B cell (primary cell): ENCODE results near the genes RIOK2 and FAM174A.

DNA sequence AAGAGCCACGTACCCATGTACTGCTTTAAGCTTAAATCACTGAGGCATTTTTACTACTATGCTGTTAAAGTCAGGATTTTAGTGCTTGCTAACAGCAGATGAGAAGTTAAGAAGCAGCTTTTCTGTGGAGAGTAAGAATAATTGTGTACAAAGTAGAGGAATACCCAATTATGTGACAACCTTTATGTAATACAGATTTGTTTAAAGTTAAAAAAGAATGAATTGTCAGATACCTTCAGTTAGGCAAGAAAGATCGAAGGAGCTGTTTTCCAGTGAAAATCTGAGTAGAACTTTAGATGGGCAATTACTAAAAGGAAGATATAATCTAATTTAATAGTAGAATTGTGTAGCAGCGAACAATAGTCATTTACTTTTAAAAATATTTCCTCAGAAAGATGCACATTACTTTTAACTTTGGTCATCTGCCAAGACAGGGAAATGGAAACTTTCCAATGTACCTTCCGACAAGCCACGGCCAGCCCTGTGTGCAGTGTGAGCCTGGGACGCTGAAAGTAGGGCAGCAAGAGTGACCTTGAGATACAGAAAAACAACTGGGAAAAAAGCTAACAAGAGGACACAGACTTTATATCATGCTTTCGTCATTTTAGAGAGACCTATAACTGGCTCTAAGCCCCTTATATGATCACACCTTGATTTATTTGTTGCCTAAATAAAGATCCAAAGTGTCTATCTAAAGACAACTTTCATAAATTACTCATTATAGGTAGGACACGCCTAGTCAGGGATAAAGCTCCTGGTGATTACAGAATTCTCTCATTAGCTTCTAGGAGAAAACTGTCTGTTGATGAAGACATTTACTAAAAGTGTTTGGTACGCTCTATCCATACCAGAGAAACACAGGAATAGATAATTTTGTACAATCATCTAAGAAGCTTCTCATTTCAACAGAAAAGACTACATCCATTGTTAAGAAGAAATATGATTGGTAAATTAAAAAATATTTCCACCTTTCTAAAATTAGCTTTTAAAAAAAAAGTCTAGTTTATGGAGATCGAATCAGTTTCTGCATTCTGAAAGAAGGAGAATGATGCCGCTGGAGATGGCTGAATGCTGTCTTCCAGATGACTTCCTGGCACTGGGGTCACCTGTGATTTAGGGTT, 40.2 kb downstream of the RHOBTB3 start:
- PRO-cap, result no peak
- CAGE, long polyA plus RNA, result no peak

DNA sequence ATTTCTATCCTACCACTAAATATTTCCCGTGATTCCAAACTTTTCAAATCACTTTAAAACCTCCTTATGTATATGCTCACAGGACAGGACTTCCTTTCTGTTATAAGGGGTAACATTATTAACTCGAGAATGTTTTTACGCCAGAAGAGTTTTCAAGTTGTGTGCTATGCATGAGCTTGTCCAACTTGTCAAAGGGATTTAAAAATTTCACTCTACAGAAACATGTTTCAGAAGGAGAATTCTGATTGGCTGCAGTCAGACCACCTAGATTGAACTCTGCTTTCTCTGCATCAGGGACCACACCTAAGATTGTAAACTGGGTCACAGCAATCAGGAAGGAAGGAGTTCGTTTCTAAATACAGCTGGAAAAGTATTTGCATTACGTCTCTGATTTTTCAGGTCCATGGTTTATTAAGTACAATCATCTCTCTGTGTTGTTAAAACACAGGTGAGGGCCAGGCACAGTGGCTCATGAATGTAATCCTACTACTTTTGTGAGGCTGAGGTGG, 5.8 kb downstream of the GLRX start:
- PRO-cap, result no peak
- CAGE, long polyA plus RNA, result no peak

- PRO-cap, result no peak
- CAGE, long polyA plus RNA, result no peak
Measured at GRCh38 chr5:95827038-95827755, 4.7 kb upstream of the GLRX start.

- PRO-cap, result no peak
- CAGE, long polyA plus RNA, result no peak
Measured at GRCh38 chr5:95861892-95862230, 39.3 kb upstream of the GLRX start.

DNA sequence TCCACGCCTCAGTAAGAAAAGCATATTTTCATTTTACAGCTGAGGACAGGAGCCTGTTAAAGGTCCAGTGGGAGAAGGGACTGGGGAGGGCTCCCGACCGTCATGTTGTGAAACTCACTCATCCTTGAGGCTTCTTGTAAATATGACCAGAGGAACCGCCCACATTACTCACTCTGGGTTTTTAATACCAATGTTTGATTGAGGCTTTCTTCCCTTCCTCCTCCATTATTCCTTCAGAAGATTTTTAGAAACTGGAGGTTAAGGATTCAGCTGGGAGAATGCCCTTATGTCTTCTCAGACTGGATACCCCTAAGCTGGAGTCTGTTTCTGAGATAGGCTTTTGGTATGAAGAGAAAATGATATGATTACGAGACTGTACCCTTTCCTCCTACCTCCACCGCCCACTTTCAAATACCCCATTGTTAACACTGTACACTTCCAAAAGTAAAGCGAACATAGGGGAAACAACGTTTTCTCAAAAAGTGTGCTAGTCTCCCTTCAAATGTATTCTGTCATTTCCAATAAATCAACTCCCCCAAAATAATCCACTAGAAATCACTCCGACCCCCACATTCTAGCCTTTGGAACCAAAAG, 61.6 kb upstream of the GLRX start:
- PRO-cap, result no peak
- CAGE, long polyA plus RNA, result no peak

DNA sequence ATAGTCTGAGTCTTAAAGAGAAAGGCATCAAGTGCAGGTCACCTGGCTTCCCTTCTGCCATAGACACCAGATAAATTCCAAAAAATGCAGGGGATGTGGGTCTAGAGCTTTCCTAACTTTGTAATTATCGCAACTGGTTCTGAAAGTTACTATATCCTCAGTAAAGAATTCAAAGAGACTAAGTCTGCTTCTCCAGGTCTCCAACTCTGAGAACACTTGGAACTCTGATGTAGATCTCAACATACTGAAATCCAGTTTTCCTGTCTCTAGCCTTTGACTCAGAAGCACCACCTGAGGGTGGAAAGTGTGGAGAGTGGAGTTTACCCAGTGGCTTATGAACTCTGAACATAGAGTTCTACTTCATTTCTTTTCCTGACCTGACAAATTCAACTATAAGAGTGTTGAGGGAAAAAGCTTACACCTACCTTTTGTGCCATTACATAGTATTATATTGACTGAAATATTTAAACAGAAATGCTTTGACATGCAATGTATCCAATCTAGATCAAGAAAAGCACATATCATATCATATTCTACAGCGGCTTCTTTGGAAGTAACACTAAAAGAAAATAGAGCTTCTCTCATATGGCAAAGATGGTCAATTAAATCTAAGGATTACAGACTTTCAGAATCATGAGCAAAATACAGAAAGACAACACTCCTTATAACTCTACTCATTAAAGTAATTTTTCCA, 64.9 kb downstream of the ELL2 start:
- PRO-cap, result no peak
- CAGE, long polyA plus RNA, result no peak

GRCh38 chr5:95939523-95940177, 22.0 kb downstream of the ELL2 start:
- PRO-cap, result no peak
- CAGE, long polyA plus RNA, result no peak

GRCh38 chr5:95958297-95958756, 3.3 kb downstream of the ELL2 start:
- PRO-cap, result no peak
- CAGE, long polyA plus RNA, result no peak

DNA sequence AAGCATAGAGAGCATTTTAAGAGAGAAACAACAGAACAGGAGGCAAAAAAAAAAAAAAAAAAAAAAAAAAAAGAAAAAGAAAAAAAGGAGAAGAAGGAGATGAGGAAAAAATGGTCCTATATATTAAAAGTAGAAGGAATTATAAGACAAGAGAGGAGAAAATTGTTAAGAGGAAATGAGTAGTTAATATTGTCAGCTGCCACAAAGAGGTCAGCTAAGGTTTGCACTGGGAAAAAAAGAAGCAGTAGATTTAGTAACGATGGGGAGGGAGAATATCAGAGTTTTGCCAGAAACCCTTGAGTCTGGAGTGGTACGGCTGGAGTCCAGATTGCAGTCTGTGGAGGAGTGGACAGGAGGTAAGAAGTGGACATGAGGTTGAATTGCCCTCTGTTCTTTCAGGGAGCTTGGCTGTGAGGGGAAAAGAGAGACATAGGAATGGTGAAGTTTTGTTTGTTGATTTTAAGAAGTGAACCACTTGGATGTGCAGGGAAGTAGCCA, 88.2 kb upstream of the ELL2 start:
- PRO-cap, result no peak
- CAGE, long polyA plus RNA, result no peak

- PRO-cap, result no peak
- CAGE, long polyA plus RNA, result no peak
Measured at GRCh38 chr5:96113483-96113920, 151.9 kb upstream of the ELL2 start.

DNA sequence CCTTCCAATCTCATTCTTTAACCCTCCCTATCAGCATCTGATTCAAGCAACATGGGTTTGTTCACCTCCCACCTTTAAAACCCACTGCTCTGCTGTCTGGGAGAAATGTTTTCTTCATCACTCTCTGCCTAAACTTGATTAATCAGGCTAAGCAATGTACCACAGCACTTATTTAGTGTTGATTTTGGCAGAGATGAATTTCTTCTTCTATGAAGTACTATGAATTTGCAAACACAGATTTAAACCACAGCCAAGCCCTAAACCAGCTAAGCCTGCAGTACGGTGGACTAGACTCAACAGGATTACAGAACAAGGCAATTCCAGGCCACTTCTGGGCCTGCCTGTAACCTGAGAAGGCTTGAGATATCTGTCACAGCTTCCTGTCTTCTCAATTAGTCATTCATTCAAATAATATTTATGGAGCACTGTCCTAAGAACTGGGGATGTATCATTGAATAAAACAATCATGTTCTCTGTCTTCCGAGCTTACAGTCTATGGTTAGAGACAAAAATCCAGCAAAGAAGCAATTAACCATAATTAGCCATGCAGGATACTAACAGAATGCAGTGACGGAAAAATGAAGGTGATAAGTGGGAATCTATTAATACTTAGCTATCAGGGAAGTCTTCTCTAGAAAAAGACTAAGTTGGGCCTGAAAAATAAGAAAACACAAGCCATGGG, 32.4 kb upstream of the CAST start:
- PRO-cap, result no peak
- CAGE, long polyA plus RNA, result no peak

- PRO-cap, result no peak
- CAGE, long polyA plus RNA, result no peak
Measured at GRCh38 chr5:96660330-96660863, 1.8 kb upstream of the CAST start.

- PRO-cap, result no peak
- CAGE, long polyA plus RNA, result no peak
Measured at GRCh38 chr5:96806968-96807190, 866 bp downstream of the ERAP1 start.

GRCh38 chr5:96885632-96886481, 9.6 kb downstream of the ERAP2 start:
- PRO-cap, result unidirectional peak, minus-strand start at chr5:96885912
- CAGE, long polyA plus RNA, result no peak

DNA sequence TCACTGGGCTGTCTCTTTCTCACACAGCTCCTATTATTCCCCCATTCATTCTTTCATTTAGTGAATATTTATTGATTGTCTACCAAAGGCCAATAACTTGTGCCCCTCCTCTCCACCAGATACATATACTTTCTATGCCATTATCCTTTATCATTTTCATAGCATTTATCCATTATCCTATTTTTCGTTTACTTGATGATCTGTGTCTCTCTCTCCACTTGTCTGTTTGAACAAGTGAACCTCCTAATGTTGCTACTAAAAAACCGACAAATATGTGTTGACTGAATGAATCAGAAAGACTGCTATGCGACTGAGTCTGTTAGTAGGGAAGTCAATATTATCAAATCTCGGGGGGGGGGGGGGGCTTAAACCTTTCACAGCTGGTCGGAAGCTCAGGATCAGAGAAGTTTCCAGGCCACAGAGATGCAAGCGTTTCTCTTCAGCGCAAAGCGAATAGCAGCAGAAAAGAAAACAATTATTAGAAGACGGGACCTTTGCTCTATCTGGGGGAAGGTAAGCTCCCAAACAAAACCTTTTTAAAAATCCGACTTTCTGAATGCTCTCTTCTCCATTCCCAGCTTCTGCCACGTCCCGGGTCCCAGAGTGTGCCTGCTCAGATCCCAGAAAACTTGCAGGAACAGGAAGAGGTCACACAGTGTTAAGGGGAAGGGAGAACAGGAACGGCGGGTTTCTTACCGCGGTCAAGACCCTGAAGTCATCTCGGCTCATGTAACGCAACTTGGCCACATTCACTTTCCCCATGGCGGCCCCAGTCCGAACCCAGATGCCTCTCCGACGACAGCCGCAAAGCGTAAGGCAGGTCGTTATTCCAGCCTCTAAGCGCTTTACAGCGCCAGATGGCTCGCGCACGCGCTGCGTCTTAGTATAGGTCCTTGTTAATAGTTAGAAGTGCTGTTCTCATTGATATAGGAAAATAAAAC, at the start of gene RIOK2:
Gene RIOK2, minus strand, starts transcription at position 818 of the 941 bp plus-strand sequence.
- PRO-cap, result bidirectional peak, plus-strand start outside the sequence, minus-strand start at position 813 of the sequence
- CAGE, long polyA plus RNA, result no peak

- PRO-cap, result no peak
- CAGE, long polyA plus RNA, result no peak
Measured at GRCh38 chr5:98109360-98109980, 664.0 kb upstream of the RGMB start.

DNA sequence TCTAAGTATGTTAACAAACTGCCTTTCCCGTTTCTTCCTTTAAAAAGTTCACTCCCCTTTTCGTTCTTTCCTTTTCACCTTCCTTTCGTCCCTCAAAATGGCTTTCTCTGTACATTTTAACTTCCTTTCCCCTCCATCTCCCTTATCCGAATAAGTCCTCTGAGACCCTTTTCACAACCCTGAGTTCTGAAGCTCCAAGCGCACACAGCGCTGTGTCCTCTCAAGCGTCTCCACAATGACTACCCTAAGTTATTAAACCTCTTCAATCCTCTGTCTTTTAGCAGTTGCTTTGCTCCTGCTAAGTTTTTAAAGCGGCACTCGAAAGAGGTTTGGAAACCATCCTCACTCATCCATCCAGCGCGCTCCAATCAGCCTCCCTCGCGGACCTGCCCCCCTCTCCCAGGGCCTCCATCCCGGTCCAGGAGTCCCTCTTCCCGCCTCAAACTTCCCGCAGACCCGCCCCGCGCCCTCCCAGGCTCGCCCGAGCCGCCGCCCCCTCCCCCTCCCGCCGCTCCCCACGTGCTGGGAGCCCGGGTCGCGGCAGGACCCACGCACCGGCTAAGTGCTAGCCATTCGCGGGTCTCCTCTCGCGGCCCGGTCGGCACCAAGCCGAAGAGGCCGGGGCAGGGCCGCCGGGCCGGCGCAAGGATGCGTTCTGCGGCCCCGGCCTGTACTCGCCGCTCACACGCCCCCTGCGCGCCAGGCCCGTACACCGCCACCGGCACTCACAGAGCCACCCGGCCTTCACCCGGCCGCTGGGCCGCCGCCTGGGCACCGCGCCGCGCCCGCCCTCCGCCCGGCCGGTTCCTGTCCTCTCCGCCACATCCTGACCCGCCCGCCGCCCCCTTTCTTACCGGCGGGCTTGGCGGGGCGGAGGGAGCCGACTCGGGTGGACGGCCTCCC, 871 bp downstream of the CHD1 start:
- PRO-cap, result bidirectional peak, plus-strand start at position 572 of the sequence, minus-strand start at position 243 of the sequence; bidirectional peak, plus-strand start at position 853 of the sequence, minus-strand start at position 852 of the sequence
- CAGE, long polyA plus RNA, result no peak

GRCh38 chr5:98933106-98934330, 4.7 kb upstream of the CHD1 start:
- PRO-cap, result bidirectional peak, plus-strand start at chr5:98933595, minus-strand start at chr5:98933495
- CAGE, long polyA plus RNA, result no peak

DNA sequence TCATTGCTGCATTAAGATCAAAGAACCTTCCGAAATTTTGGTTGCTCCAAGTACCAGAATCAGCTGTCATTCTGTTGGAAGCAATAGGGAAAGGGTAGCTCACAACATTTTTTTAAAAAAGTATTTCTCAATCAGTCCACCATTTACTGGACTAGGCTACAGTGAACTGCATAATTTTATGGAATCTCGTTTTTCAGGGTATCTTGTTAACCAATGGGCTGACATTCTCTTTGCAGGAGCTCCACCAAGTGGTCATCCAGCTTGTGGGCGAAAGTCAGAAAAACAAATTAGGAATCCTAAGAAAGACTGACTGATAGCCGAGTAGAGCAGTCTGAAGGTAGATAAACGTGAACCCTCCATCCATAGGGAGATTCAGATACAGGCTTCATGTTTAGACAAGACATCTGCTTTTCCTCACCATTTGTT, 103.6 kb upstream of the CHD1 start:
- PRO-cap, result no peak
- CAGE, long polyA plus RNA, result no peak

DNA sequence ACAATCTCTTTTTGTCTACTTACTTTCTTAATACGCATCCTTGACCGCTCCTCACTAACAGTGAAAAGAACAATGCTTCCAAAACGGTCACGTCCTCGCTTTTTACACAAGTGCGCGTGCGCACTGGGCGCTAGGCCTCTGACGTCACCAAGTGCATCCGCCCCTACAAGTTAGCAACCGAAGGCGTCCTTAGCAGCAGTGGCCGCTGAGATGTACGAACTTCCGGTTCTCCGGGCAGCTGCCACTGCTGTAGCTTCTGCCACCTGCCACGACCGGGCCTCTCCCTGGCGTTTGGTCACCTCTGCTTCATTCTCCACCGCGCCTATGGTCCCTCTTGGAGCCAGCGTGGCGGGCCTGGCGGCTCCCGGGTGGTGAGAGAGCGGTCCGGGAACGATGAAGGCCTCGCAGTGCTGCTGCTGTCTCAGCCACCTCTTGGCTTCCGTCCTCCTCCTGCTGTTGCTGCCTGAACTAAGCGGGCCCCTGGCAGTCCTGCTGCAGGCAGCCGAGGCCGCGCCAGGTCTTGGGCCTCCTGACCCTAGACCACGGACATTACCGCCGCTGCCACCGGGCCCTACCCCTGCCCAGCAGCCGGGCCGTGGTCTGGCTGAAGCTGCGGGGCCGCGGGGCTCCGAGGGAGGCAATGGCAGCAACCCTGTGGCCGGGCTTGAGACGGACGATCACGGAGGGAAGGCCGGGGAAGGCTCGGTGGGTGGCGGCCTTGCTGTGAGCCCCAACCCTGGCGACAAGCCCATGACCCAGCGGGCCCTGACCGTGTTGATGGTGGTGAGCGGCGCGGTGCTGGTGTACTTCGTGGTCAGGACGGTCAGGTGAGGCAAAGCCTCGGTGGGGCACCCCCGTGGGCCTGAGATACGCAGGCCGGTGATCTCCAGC, at the start of gene FAM174A:
Gene FAM174A, plus strand, starts transcription at position 237 of the 891 bp plus-strand sequence.
- PRO-cap, result bidirectional peak, plus-strand start at position 250 of the sequence, minus-strand start at position 74 of the sequence; bidirectional peak, plus-strand start at position 486 of the sequence, minus-strand start at position 470 of the sequence; unidirectional peak, minus-strand start at position 829 of the sequence
- CAGE, long polyA plus RNA, result no peak